Adrenal gland (tissue), 7 donors: ENCODE results near the genes FAM131A and CHRD.

- PRO-cap, 3 experiments = no peak in any of the 3 experiments
- RAMPAGE, long total RNA, 4 experiments = no peak in any of the 4 experiments
- RRBS = no CpG with 5 or more reads among the region's 9 CpGs
These were observed 8.7 kb upstream of the AP2M1 start for GRCh38 chr3:184166032-184166328.

- PRO-cap, 3 experiments = peak in 3 of 3 experiments; most common plus-strand start chr3:184176874 (in 3); most common minus-strand start chr3:184176568 (in 2)
- RAMPAGE, long total RNA, 4 experiments = no peak in any of the 4 experiments
- RRBS = no CpG with 5 or more reads among the region's 19 CpGs
These were observed 1.9 kb downstream of the AP2M1 start for GRCh38 chr3:184176355-184177121.

DNA sequence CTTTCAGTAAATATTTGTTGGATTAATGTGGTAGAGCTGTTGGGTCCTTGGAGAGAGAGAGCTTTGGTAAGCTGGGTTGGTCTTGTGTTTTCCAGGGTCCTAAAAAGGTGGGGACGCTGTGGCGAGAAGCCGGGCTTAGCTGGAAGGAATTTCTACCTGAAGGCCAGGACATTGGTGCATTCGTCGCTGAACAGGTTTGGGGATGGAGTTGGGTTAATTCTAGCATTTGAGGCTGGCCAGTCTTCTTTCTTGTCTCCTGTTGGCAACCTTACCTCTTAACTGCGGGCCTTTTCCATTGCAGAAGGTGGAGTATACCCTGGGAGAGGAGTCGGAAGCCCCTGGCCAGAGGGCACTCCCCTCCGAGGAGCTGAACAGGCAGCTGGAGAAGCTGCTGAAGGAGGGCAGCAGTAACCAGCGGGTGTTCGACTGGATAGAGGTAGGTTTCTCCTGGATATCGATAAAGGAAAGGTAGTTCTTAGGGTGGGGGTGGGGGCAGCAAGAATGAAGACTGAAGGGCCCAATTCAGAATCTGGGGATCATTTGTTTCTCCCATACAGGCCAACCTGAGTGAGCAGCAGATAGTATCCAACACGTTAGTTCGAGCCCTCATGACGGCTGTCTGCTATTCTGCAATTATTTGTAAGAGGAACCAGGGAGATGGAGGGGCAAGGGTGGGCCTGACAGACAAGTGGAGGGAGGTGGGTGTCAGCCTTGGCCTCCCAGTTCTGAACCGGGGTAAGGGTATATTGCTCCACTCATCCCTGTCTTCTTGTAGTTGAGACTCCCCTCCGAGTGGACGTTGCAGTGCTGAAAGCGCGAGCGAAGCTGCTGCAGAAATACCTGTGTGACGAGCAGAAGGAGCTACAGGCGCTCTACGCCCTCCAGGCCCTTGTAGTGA, 6.0 kb upstream of the FAM131A start:
- PRO-cap, 3 experiments = peak in 1 of 3 experiments; most common plus-strand start position 475 of the sequence (in 1)
- RAMPAGE, long total RNA, 4 experiments = no peak in any of the 4 experiments
- RRBS = no CpG with 5 or more reads among the region's 23 CpGs

- PRO-cap, 3 experiments = peak in 2 of 3 experiments; most common plus-strand start chr3:184337606 (in 2); most common minus-strand start chr3:184337481 (in 2)
- RAMPAGE, long total RNA, 4 experiments = no peak in any of the 4 experiments
- RRBS = no CpG with 5 or more reads among the region's 14 CpGs
These were observed at the start of gene FAM131A for GRCh38 chr3:184337289-184338119. Gene FAM131A (plus strand): TSS chr3:184337600.

- PRO-cap, 3 experiments = peak in 3 of 3 experiments; most common plus-strand start chr3:184362606 (in 3); most common minus-strand start chr3:184362130 (in 2)
- RAMPAGE, long total RNA, 4 experiments = start-site peak on the plus strand in 1 of 4 experiments, at chr3:184362200-184362609 at its widest, 5 to 7 reads per replicate
- RRBS = 4% methylated on average over 4 of the region's 41 CpGs
These were observed 659 bp downstream of the POLR2H start for GRCh38 chr3:184361977-184362761.

DNA sequence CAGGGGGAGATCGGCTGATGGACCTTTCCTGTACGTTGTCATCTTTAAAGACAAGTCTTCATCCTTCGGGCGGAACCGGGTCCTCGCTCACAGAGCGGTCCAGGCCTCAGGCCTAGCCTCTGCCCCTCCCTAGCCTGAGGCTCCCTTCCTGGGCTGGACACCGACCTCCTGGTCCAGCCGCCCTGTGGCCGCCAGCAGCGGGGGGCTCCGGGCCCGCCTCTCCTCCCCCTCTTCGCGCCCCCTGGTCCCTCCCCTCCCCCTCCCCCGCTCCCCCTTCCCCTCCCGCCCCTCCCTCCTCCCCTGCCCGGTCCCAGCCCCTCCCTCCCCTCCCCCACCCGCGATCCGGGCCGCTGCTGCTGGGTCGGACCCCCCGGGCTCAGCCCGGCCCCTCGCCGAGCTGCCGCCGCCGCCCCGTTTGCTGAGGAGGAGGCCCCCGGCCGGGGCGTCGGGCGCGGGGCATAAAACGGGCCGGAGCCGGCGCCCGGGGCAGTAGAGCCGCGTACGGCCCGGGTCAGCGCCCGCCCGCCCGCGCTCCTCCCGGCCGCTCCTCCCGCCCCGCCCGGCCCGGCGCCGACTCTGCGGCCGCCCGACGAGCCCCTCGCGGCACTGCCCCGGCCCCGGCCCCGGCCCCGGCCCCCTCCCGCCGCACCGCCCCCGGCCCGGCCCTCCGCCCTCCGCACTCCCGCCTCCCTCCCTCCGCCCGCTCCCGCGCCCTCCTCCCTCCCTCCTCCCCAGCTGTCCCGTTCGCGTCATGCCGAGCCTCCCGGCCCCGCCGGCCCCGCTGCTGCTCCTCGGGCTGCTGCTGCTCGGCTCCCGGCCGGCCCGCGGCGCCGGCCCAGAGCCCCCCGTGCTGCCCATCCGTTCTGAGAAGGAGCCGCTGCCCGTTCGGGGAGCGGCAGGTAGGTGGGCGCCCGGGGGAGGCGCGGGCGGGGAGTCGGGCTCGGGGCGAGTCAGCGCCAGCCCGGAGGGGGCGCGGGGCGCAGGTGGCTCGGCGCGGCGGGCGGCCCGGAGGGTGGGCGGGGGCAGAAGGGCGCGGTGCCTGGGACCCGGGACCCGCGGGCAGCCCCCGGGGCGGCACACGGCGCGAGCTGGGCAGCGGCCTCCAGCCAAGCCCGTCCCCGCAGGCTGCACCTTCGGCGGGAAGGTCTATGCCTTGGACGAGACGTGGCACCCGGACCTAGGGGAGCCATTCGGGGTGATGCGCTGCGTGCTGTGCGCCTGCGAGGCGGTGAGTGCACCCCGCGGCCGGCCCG, at the start of gene CHRD:
TSS of gene CHRD (plus strand) at position 487 of the 1,253 bp plus-strand sequence.
- PRO-cap, 3 experiments = peak in 3 of 3 experiments; most common plus-strand start position 743 of the sequence (in 1); most common minus-strand start position 608 of the sequence (in 3)
- RAMPAGE, long total RNA, 4 experiments = no peak in any of the 4 experiments
- RRBS = 2% methylated on average over 69 of the region's 151 CpGs

DNA sequence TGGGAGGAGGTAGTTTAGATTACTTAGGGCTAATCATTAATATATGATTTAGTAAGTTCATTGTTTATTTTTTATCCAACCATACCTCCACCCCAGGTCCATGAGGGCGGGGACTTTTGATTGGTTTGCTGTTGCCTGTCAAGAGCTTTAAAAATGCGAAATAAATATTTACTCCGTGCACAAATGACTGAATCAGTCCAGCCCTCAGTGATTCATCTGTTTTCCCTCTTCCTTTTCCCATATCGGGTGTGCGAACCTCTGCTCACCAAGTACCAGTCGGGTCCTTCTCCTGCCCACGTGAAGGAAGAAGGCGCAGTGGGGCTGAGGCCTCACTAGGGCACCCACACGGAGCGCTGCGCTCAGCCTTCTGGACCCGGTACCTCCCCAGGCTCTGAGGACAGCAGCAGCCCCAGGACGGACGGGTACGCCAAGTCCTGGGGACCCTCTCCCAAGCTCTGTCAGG, 70.6 kb upstream of the EPHB3 start:
- PRO-cap, 3 experiments = no peak in any of the 3 experiments
- RAMPAGE, long total RNA, 4 experiments = no peak in any of the 4 experiments
- RRBS = no CpG with 5 or more reads among the region's 15 CpGs

- PRO-cap, 3 experiments = peak in 1 of 3 experiments; most common plus-strand start chr3:184524018 (in 1)
- RAMPAGE, long total RNA, 4 experiments = no peak in any of the 4 experiments
- RRBS = no CpG with 5 or more reads among the region's 3 CpGs
These were observed 37.8 kb upstream of the EPHB3 start for GRCh38 chr3:184523810-184524142.

- PRO-cap, 3 experiments = no peak in any of the 3 experiments
- RAMPAGE, long total RNA, 4 experiments = no peak in any of the 4 experiments
- RRBS = no CpG with 5 or more reads among the region's 12 CpGs
These were observed 11.8 kb upstream of the EPHB3 start for GRCh38 chr3:184549732-184550258.

DNA sequence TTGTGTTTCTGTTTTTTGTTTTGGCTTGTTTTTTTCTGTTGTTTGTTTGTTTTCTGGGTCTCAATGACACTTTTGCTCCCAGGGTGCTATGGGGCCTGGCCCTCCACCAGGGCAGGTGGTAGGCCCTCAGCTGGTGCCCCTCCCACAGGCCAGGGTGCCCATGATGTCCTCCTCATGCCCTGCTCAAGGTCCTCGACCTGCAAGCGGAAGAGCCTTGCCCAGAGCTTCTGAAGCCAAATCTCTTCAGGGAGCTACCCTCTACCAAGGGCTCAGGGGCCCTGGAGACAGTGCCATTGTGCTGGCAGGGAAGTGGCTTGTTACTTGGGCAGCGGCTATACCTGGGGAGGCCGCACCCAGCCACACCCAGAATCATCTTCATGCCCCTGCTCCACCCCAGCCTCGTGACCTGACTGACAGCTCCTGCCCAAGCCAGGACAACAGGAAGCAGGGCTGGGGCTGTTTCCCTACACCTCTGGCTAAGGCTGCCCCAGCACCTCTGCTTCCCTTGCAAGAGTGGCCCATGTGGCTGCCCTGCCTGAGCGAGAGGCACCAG, 5.3 kb downstream of the EPHB3 start:
- PRO-cap, 3 experiments = no peak in any of the 3 experiments
- RAMPAGE, long total RNA, 4 experiments = no peak in any of the 4 experiments
- RRBS = no CpG with 5 or more reads among the region's 6 CpGs

DNA sequence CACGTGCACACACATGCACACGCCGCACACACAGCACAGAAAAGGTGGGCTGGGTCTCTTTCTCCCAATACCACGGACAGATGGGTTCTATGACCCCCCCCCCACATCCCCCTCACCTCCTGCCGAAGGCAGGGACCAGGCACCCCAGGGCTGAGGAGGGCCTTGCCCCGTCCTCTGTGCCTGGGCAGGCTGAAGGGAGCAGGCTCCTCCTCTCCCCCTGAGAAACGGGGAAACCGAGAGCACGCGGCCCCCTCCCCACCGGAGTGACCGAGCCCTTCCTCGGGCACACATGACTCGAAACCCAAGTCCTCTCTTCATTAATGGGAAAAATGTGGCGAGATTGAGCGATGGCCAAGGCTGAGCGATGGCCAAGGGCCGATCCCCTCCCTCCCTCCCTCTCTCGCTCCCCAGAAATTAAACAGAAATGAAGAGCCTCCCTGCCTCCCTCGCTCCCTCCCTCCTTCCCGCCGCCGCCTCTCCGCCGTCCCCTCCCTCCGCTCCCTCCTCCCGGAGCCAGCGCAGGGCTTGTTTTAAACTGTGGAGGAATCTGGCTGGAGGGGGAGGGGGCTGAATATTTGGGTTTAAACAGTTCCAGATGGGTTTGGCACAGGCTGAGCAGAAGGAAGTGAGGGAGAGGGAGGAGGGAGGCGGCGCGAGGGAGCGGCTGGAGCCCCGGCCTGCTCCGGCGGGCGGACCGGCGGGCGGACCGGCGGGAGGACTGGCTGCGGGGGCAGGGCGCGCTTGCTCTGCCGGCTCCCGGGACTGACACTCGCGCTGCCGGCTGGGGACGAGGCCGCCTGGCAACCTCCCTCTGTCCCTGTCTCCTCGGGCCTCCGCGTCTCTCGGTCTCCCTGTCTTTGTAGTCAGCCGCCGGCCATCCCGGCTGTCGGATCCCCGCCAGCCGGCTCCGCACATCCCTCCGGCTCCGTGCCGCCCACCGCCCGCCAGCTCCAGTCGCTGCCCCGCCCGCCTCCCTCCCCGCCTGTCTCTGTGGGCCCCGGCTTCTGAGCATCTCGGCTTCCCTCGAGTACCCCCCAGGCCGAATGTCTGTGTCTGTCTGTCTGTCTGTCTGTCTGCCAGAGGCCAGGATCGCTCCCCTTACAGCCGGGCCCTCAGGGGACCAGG, 7.3 kb downstream of the EPHB3 start:
- PRO-cap, 3 experiments = peak in 3 of 3 experiments; most common plus-strand start position 655 of the sequence (in 2); most common minus-strand start position 485 of the sequence (in 1)
- RAMPAGE, long total RNA, 4 experiments = no peak in any of the 4 experiments
- RRBS = 3% methylated on average over 24 of the region's 77 CpGs

DNA sequence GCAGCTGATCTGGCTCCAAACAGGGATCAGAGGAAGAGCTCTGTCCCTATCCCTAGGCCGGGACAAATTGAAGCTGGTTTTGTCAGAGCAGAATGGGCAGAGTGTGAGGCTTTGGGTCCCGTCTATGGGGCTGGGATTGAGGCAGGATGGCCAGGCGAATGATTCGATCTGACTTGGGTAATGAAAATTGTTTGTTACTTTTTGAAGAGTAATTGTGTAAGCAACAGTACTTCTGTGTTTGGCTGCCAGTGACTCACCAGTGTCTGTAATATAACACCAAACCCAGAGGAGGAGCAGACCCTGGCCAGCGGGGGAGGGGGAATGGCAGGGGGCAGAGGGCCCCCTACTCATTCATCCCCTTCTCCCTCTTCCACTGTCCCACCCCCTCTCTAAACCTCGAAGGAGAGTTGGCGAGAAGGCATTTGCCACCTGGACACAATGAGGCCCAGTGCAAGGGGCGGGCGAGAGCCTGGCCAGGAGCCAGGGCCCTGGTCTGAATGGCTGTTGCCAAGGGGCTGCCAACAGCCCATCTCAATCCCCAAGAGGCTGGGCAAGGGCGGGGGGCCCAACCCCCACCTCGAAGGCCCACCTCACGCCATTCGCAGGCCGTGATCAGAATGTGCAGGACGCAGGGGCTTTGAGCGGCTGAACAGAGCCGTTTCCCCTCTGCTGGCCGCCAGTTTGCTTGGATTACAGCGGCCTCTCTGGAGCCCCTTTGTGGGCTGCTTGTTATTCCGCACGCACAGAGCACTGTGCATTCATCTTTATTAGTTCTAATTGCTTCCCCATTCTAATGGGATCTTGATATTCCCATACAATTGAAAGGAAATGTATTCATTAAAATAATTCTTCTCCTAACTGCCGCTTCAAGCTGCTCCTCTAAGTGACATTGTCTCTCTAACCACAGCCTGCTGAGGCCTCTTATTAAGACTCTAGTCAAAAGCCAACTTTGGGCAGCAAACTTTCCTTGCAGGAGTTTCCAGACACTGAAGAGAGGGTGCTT, 5.2 kb upstream of the MAGEF1 start:
- PRO-cap, 3 experiments = no peak in any of the 3 experiments
- RAMPAGE, long total RNA, 4 experiments = no peak in any of the 4 experiments
- RRBS = no CpG with 5 or more reads among the region's 22 CpGs

DNA sequence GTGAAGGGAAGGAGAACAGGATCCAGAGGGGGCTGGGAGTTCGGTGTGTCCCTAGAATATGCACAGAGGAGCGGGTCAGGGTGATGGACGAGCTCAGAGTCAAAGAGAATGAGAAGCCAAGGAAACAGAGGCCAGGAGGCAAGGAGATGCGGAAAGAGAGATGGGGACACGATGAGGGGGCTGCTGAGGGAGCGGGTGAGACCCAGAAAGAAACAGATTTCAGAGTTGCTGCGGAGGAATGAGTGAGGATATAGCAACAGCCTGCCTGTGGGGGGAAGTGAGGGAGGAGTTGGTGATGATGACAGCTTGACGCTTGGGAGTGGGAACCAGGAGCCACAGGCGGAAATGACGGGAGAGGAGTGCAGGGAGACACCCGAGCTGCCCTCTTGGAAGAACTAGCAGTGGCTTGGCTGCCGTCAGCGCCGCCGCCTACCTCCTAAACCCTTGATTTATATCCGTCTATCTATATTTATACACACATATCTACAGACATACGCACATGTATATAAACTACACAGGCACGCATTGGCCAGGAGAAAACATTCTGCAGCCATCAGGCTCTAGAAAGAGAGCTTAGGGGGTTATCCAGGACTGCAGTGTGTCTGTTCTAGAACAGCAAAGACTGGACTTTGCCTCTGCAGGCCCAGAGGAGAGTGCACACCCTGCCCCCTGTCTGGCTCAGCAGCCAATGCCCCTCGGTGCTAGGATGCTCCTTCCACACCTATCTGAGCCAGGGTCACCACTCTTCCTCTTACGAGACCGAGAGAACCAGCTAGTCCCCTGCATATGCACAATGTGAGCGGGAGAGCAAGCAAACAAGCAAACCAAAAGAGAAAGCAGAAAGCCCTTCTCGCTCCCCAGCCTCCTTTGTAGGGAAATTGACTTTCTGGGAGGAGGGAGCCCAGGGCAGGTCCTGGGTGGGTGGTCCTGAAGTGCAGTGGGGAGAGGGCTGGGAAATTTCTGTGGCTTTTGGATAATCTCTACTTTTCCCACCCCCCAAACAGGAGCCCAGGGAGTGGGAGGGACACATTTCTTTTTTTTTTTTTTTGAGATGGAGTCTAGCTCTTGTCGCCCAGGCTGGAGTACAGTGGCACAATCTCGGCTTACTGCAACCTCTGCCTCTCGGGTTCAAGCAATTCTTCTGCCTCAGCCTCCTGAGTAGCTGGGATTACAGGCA, 45.3 kb upstream of the MAGEF1 start:
- PRO-cap, 3 experiments = peak in 2 of 3 experiments; most common plus-strand start position 367 of the sequence (in 1); most common minus-strand start position 240 of the sequence (in 2)
- RAMPAGE, long total RNA, 4 experiments = no peak in any of the 4 experiments
- RRBS = no CpG with 5 or more reads among the region's 26 CpGs

GRCh38 chr3:184772708-184773741, 38.9 kb upstream of the VPS8 start:
- PRO-cap, 3 experiments = no peak in any of the 3 experiments
- RAMPAGE, long total RNA, 4 experiments = no peak in any of the 4 experiments
- RRBS = 59% methylated on average over 9 of the region's 30 CpGs

- PRO-cap, 3 experiments = peak in 1 of 3 experiments; most common minus-strand start chr3:184916027 (in 1)
- RAMPAGE, long total RNA, 4 experiments = no peak in any of the 4 experiments
- RRBS = no CpG with 5 or more reads among the region's 7 CpGs
These were observed 103.9 kb downstream of the VPS8 start for GRCh38 chr3:184915824-184916375.

GRCh38 chr3:185313619-185314122, 49.3 kb upstream of the MAP3K13 start:
- PRO-cap, 3 experiments = no peak in any of the 3 experiments
- RAMPAGE, long total RNA, 4 experiments = no peak in any of the 4 experiments
- RRBS = no CpG with 5 or more reads among the region's 3 CpGs

- PRO-cap, 3 experiments = no peak in any of the 3 experiments
- RAMPAGE, long total RNA, 4 experiments = no peak in any of the 4 experiments
- RRBS = no CpG with 5 or more reads among the region's 5 CpGs
These were observed 38.5 kb upstream of the MAP3K13 start for GRCh38 chr3:185324371-185324801.

DNA sequence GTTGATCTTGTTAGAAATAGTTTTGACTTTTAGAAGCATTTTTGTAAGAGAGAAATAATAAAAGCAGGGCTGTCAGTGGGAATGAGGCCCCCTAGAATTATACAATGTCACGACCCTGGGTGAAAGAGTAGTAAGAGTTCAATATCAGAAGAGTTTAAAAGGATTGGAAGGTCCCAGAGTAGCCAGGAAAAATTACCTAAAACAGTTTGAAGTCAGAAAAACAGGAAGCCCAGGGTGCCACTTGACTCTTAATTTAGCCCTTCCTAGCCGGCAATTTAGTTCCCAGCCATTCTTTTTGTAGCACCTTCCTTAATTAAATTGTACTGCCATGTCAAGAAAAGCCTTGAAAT, 43.0 kb downstream of the MAP3K13 start:
- PRO-cap, 3 experiments = no peak in any of the 3 experiments
- RAMPAGE, long total RNA, 4 experiments = no peak in any of the 4 experiments
- RRBS = no CpG with 5 or more reads among the region's 2 CpGs

- PRO-cap, 3 experiments = peak in 1 of 3 experiments; most common minus-strand start chr3:185702634 (in 1)
- RAMPAGE, long total RNA, 4 experiments = no peak in any of the 4 experiments
- RRBS = no CpG with 5 or more reads among the region's 6 CpGs
These were observed 116.5 kb downstream of the SENP2 start for GRCh38 chr3:185702454-185703211.

GRCh38 chr3:185786574-185787397, 38.1 kb downstream of the IGF2BP2 start:
- PRO-cap, 3 experiments = no peak in any of the 3 experiments
- RAMPAGE, long total RNA, 4 experiments = no peak in any of the 4 experiments
- RRBS = no CpG with 5 or more reads among the region's 14 CpGs